B cell (primary cell): Measurements from ENCODE around the genes INHBE, ARHGEF25, OS9 and ATP23.

GRCh38 chr12:57242992-57244284 is 6.5 kb upstream of the NDUFA4L2 start:
- PRO-cap = no peak
- CAGE, long polyA plus RNA = no peak

DNA sequence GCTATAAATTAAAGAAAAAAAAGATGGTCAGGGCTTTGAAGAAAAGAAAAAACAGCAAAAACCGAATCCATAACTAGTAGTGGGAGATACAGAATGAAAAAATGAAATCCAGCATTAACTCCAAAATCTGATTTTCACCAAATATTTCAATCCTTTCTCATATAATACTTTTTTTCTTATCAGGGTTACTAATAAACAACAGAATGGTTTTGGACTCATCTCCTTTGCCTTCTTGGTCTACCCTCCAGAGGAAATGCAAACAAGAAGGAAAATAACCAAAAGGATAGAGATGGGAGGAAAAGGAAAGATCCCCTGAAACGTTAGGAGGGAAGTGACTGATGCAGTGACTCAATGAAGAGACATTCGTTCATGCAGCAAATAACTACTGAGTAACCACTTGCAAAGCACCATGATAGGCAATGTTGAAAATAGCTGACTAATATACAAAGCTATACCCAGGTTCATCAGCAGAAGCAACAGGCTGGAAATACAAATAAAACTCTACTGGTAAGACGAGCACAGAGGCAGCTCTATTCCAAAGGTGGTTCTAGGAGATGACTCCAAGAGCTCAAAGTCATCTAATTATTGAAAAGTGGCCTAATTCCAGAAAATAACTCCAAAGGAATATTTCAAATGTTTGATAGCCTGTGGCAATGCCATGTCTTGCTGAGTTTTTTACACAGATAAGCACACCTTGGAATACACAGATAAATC is 41.8 kb downstream of the R3HDM2 start:
- PRO-cap = no peak
- CAGE, long polyA plus RNA = no peak

GRCh38 chr12:57419743-57420407 is 11.0 kb downstream of the R3HDM2 start:
- PRO-cap = no peak
- CAGE, long polyA plus RNA = no peak

DNA sequence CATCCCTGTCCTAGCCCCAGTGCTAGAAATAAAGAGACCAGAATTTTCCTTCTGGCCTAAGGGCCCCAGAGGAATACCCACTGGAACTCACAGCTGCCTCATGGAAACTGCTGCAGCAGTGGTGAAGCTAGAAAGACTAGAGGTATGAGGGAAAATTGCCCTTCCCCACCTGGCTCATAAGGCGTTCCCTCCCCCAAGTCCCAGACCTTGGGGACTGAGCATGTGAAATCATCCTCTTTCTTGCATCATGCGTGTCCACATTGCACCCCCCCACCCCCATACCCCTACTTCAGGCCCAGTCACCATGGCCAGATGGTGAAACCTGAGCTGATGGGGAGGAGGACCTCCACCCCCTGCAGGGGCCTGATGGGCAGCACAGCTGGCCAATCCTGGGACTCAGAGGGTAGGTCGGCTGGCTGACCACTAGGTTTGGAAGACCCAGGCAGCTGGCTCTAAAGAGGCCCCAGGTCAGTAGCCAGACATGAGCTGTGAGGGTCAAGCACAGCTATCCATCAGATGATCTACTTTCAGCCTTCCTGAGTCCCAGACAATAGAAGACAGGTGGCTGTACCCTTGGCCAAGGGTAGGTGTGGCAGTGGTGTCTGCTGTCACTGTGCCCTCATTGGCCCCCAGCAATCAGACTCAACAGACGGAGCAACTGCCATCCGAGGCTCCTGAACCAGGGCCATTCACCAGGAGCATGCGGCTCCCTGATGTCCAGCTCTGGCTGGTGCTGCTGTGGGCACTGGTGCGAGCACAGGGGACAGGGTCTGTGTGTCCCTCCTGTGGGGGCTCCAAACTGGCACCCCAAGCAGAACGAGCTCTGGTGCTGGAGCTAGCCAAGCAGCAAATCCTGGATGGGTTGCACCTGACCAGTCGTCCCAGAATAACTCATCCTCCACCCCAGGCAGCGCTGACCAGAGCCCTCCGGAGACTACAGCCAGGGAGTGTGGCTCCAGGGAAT is at the start of gene INHBE:
Gene INHBE, plus strand, starts transcription at position 471 of the 964 bp plus-strand sequence.
- PRO-cap = no peak
- CAGE, long polyA plus RNA = no peak

GRCh38 chr12:57455801-57456061 is 624 bp downstream of the INHBE start:
- PRO-cap = no peak
- CAGE, long polyA plus RNA = no peak

- PRO-cap = no peak
- CAGE, long polyA plus RNA = no peak
These were observed 1.4 kb downstream of the INHBE start for GRCh38 chr12:57456497-57457015.

DNA sequence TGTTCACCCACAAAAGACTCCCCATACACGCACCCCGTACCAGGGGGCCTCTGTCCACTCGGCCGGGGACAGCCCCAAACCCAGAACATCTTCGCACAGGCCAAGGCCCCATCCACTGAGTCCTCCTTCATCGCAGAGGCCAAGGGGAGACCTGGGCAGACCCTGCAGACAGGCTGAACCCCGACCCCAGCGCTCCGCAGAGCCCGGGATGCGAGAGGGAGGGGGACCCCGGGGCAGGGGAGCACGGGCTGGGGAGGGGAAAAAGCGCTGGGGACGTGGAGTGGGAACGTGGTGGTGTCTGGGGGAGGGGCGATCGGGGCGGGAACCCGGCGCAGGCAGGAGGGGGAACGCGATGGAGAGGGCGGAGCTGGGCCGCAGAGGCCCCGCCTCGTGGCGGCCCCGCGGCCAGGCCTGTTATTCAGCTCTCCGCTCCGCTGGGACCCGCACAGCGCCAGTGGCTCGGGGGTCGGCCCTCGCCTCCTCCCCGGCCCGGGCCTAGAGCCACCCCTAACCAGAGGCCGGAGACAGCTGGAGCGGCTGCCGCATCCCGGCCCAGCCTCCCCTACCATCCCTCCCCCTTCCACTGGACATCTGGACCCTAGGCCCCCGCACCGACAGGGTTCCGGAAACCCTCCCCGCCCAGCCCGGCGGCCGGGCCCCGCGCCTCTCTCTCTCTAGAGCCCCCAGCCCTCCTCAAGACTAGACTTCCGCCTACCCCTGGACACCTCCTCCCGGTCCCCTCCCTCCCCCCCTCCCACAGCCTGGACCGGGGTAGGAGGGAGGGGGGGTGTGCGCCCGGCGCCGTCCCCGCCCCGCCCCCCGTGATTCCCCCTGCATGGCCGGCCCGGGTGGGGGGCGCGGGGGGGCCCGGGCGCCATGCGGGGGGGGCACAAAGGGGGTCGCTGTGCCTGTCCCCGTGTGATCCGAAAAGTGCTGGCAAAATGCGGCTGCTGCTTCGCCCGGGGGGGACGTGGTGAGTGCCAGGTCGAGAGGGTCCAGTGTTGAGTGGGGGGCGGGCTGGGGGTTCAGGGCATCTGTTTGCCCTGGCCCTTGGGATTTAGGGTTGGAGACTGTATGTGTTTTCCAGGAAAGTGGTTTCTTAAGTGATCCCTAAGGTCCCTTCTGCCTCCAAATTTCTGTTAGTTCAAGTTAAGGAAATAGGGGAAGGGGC is at the start of gene ARHGEF25:
Gene ARHGEF25, plus strand, starts transcription at position 417 of the 1,171 bp plus-strand sequence.
- PRO-cap = no peak
- CAGE, long polyA plus RNA = no peak

- PRO-cap = bidirectional peak, plus-strand start at chr12:57694143, minus-strand start at chr12:57693861; bidirectional peak, plus-strand start at chr12:57694356, minus-strand start at chr12:57694308
- CAGE, long polyA plus RNA = no peak
These were observed at the start of gene OS9 for GRCh38 chr12:57693509-57694493. Gene OS9, plus strand, starts transcription at chr12:57694132.

GRCh38 chr12:57720334-57720744 is 18.2 kb downstream of the AGAP2 start:
- PRO-cap = no peak
- CAGE, long polyA plus RNA = no peak

- PRO-cap = bidirectional peak, plus-strand start at chr12:57742282, minus-strand start at chr12:57742161
- CAGE, long polyA plus RNA = no peak
These were observed 3.0 kb upstream of the TSPAN31 start for GRCh38 chr12:57741704-57742387.

DNA sequence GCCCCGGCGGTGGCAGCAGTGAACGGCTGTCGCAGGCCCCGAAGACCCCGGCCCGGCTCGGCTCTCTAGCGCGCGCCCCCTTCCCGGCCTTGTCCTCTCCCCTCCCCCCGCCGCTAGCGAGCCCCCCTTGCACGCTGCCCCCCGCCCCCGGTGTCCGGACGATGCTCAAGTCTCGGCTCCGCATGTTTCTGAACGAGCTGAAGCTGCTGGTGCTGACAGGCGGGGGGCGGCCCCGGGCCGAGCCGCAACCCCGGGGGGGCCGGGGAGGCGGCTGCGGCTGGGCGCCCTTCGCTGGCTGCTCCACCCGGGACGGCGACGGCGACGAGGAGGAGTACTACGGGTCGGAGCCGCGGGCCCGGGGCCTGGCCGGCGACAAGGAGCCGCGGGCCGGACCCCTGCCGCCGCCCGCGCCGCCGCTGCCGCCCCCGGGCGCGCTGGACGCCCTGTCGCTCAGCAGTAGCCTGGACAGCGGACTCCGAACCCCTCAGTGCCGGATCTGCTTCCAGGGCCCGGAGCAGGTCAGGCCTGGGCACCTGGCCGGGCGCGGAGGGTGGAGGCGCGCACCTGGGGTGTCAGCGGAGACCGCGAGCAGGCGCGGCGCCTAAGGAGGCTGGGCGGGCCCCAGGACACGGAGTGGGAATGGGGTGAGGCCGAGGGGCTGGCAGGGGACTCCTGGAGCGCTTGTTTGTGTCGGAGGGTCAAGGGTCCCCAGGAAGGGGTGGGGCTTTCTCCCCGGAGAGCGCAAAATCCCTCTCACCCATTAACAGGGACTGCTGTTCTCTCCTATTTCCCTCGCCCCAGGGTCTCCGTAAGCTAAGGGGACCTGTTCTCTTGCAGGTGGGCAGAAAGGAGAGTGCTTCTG is 696 bp downstream of the MARCHF9 start:
- PRO-cap = bidirectional peak, plus-strand start at position 303 of the sequence, minus-strand start at position 190 of the sequence
- CAGE, long polyA plus RNA = no peak

GRCh38 chr12:57764684-57765000 is 2.2 kb downstream of the CYP27B1 start:
- PRO-cap = no peak
- CAGE, long polyA plus RNA = no peak

DNA sequence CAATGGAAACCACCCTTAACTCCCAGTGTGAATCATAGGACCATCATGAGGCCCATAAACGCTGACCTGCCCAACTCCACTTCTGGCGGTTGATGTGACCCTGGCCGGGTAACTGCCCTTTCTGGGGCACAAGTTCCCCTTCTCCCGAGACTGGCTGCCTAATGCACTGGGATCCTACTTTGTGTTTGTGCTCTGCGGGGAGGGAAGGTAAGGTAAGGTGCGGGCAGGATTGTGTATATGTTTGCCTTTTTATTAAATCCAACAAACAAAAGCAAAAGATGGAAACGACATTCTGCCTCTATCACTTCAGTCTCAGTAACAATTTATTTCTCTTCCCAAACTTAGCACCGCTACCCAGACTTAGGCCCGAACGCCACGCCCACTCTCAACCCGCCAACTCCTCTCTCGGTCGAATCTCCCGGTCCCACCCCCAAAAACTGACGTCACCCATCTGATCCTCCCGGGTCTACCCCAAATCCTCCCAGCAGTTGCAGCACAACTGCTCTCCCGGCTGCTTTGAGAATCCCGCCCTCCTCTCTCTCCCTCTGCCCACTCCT is 413 bp downstream of the METTL1 start:
- PRO-cap = unidirectional peak, plus-strand start at position 487 of the sequence
- CAGE, long polyA plus RNA = no peak

GRCh38 chr12:57796035-57796531 is 13.5 kb downstream of the TSFM start:
- PRO-cap = no peak
- CAGE, long polyA plus RNA = no peak

GRCh38 chr12:57864881-57865872 is 18.6 kb upstream of the CTDSP2 start:
- PRO-cap = no peak
- CAGE, long polyA plus RNA = no peak

DNA sequence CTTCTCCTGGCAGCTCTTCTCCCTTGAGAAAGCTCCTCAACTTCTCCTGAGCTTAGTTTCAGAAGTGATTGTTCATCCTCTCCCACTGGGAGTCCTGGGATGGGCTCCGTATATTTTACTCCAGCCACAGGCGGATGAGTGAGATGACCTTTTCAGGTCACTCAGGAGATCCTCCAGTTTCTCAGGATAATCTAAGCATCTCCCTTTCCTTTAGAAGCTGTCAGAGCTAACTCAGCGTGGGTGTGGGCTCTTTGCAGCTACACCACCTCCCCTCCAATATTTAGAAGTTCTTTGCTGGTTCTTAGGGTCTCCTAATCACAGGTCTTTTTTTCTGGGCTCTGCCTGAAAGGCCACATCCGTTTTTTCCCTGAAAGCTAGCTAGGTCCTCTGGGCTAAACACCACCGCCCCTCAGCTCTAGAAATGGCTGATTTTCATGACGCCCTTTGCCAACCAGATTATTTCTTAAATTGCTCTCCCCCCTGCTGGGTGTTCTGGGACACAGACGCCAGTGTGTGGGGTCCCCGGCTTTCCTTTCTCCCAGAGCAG is 45.4 kb upstream of the ATP23 start:
- PRO-cap = no peak
- CAGE, long polyA plus RNA = no peak

DNA sequence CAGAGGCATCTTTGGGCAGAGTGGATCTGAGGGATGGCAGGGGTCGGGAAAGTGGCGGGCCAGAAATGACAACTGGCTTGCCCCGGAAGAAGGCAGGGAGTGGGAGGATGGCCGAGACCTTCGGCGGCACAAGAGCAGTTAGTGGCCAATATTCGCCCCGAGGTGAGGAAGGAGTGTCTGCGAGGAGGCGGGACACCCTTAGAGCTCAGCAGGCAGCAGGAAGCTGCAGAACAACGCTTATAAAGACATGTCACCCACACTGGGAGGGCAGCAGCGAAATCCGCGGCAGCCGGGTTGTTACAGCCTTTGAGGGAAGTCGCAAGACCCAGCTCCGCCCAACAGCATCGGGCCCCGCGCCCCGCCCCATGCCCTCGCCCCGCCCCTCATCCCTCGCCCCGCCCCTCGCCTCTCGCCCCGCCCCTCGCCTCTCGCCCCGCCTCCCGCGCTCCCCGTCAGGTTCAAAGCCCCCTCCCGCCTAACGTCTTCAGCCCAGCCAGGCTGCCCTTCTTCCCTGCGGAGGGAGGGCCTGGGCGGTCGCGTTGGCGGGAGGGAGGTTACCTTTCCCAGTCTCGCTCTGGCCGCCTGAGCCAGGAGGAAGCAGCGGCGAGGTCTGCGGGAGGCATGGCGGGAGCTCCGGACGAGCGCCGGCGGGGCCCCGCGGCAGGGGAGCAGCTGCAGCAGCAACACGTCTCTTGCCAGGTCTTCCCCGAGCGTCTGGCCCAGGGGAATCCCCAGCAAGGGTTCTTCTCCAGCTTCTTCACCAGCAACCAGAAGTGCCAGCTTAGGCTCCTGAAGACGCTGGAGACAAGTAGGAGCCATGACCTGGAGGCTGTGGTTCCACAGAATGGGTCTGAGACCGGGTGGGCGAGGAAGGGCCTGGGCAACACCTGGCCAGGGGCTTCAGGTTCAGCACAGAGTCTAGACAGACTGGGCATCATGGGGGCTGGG is at the start of gene ATP23:
Gene ATP23, plus strand, starts transcription at position 487 of the 948 bp plus-strand sequence.
- PRO-cap = bidirectional peak, plus-strand start at position 280 of the sequence, minus-strand start at position 278 of the sequence; bidirectional peak, plus-strand start at position 741 of the sequence, minus-strand start at position 716 of the sequence
- CAGE, long polyA plus RNA = start-site peak on the plus strand centred at position 463 of the sequence, 54 bp wide, 56 and 126 reads in 2 replicates

DNA sequence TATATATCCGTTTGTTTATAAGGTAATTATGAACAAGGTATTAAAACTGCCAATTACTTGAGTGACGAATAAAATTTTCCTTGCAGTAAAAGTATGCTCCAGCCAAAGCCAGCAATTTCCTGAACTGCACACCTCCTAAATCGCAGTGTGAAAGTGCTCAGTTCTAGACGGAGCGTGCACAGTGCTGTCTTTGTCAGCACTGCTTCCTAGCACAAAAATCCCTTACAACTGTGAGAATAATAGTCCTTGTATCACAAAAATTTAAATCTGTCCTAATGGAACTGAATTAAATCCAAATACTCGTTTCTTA is 26.3 kb downstream of the LRIG3 start:
- PRO-cap = no peak
- CAGE, long polyA plus RNA = no peak

DNA sequence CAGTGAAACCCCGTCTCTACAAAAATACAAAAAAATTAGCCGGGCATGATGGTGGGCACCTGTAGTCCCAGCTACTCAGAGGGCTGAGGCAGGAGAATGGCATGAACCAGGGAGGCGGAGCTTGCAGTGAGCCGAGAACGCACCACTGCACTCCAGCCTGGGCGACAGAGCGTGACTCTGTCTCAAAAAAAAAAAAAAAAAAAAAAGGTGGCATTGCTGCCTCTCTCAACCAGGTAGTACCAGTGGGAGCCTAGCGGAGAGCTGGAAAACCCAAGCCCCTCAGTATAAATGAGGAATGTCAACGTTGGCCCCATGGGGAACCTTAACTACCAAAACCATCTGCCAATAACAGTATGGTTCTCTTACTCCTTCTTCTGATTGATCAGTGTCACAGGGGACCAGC is 658.8 kb downstream of the SLC16A7 start:
- PRO-cap = no peak
- CAGE, long polyA plus RNA = no peak

DNA sequence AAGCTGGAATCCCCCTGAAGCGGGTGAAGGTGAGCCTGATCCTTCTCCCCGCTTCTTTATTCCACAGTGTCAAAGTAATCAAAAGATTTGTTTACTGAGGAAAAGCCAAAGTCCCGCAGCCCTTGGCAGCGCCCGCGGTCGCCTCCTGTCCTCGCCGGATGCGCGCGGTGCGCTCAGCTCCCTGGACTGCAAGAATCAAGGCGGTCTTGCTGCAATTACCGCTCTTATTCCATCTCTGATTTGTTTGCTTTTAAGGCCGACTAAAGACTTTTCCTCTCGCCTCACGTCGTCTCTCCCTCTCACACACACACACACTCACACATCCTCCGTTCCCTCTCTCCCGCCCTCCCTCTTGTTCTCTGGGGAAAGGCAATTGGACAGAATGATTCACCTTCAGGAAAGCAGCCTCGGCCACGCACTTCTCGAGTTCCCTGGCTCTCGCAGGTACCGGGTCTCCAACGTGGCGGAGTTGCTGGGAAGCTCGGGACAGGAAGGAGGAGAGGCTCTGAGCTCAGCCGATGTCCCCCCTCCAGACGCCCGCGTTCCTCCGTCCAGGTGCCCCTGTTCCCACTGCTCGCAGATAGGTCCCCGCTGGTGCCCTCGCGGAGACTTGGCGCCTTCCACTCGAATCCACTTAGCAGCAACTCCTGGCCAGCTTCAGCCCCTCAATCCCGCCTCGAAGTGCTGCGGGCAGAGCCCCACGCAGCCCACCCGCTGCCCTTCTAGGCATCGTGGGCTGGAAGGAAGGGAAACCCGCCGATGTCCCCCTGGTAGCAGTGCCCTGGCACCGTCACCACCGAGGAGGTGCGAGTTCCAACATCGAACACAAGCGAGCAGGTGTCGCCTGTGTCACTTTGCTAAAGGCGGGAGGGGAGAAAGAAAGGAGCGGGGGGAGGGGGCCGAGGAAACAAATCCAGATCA is 792 bp downstream of the TAFA2 start:
- PRO-cap = no peak
- CAGE, long polyA plus RNA = no peak